Neural cell (in vitro differentiated cells): ENCODE measurements around the gene DCAF5.

DNA sequence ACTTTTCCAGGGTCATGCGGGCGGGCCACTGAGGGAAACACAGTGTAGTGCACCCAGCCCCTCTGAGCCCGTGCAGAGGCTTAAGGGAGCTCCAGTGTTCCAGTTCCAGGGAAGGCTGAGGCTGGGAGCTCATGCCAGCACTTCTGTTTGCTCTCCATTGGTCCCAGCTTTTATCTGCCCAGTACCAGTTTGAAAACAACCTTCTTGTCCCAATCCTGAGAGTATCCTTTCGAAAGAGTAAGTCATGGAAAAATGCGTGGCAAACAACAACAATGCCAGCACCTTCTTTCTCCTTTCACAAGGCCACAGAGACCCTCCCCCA is 185.8 kb downstream of the ZFP36L1 start:
- RAMPAGE, long total RNA: no peak

DNA sequence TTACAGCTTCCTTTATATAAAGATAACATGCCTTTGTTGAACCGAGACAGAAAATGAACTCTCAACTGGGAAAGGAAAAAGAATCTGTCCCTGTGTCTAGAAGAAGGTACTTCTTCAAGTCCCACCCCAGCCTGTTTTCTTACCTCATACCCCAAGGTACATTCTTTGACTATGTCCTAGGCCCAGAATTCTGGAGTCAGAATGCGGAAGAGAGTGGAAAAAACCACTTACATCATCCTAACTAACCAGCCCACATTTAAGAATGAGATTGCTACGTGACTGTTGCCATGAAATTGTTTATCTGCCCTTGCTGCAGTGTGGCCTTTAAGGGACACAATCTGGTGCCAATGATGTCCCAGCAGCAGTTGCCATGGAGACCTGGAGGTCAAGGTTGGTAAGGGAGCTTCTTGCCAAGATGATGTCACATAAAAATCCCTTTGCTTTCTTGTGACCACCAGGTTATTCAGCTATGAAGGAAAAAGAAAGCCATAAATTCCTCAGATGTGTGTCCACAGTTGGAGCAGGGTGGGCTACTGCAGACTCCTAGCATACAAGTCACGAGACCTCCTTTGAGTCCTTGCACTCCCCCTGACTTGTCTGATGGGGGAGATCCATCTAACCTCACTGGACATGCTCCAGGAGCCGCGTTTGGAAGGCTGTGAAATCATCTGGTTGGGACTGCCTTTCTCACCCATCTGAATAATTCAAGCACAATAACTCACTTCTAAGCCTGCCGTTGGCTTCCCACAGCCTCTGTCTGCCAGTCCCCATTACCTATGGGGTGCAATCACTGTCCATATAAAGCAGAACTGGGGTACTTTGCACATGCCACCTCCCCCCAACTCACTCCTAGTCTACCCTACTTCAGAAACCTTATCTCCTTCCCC is 165.7 kb downstream of the ZFP36L1 start:
- RAMPAGE, long total RNA: no peak

DNA sequence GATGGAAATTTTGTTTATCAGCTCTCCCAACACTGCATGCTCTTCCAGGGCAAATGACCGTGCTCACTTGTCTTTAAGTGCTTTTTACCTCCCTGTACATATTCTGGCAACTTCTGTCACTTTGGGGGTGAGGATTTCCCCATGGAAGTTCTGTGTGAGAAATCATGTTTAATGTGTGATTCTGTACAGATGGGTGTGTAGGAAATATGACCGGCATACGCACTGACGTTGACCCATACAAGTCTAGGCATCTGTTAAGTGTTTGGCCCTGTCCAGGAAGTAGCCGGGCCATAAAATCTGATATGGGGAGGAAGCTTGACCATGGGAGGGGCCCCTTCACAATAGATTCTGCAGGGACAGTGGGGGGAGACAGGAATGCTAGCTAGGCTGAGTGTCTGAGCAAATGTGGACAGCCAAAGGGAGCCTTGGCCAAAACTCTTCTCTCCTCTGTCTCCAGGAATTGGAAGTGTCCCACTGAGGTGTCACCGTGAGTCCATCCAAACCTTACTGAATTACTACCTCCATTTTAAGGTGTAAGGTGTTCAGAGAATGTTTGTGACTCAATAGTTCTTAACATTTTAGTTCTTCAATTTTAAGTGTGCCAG is 65.1 kb downstream of the ZFP36L1 start:
- RAMPAGE, long total RNA: no peak

GRCh38 chr14:68784293-68784953 is 8.4 kb downstream of the ZFP36L1 start:
- RAMPAGE, long total RNA: no peak

- RAMPAGE, long total RNA: no peak
Observed at GRCh38 chr14:68795586-68796646, 3.0 kb upstream of the ZFP36L1 start.

- RAMPAGE, long total RNA: no peak
Observed at GRCh38 chr14:68821429-68821768, 28.5 kb upstream of the ZFP36L1 start.

GRCh38 chr14:68825702-68826312 is 32.9 kb upstream of the ZFP36L1 start:
- RAMPAGE, long total RNA: no peak

DNA sequence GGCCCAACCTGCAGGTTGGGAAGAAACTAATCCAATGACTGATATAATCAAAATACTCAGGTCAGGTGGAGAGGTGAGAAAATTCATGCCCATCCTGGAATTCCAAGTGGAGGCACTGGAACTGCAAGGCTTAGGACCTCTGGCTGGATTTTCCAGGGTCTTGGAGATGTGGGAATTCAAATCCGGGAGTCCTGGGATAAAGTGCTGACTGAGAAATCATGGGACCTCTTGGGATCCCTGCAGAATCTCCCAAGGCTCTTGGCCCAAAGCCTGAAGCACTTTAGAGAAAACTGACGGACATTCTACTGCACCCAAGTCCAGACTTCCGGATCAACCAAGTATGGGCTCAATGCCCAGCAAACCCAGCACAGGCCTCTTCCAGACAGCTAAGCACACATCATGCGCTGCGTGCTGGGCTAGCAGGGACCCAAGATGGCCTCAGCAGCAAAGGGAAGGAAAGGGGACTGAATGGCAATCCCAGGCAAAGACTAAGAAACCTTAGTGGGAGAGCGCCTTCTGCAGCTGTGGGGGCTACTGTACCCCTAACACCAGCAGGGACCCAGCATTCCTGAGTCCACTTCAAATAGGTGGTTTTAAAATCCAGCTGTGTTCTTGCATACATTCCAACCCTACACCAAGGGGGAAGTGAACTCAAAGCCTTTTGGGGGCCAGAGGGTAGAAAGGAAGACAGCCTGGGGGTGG is 84.9 kb downstream of the ACTN1 start:
- RAMPAGE, long total RNA: no peak

GRCh38 chr14:68962870-68963617 is 16.1 kb downstream of the ACTN1 start:
- RAMPAGE, long total RNA: no peak

DNA sequence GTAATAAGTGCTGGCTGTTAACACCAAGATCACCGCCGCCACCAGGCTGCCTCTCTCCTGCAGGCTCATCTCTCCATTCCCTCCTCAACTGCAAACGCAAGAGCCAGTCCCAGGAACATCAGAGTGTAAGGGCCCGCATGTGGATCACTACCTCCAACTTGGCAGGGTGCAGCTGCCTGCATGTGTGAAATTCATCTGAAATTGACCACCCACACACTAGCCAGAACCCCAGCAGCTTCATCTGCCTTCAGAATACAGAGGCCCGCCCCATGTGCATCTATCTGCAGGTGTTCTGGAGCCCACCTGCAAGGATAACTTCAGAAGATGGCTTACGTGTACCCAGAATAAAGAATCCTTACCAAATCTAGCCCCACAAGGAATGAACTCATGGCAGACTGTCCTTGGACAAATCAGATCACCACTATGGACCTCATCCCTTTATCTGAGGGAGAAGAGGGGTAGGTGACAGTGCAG is 14.3 kb downstream of the ACTN1 start:
- RAMPAGE, long total RNA: no peak

DNA sequence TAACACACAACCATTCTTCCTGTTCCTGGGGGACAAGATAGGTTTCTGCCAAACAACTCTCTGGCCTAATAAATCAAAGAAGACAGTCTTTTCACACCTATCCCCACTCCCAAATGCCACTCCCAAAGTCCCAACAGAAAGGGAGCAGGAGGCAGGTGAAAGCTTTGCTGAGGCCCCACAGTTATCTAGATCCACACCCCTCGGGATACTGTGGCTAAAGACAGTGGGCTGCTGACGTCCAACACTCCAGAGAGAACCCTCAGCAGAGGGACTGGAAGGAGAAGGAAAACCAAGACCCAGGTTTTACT is 12.7 kb downstream of the ACTN1 start:
- RAMPAGE, long total RNA: no peak

DNA sequence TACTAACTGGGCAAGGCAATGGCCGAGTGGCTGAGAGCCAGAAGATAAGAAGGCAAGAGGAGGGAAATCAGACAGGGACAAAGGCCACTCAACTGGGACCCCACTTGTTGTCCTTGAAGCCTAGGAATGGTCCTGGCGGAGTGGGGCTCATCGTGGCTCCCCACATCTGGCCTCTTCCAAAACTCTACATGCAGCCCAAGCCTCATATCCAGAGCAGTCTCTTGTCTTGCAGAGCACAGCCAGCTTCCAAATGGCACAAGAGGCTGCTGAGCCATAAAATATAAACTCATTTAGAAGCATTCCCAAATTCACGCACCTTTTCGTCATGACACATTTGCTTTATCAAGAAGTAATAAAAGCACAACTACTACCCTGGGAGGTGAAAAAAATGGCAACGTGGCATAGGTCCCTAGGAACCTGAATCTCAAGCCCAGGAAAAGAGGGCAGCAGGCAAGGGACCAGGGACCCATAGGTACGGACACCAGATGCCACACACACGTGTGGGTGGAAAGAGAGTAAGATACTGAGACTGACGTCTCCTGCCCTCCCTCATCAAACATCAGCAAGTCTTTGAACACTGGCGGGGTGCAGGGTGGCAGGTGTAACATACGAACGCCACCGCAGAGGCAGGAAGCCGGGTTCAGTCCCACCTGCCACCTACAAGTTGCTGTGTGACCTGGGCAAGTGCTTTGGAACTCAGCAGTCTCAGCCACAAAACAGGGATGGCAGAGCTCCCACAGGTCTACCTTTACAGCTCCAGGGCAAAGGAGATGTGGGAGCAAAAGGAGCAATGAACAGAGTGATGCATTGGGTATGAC is 11.2 kb downstream of the ACTN1 start:
- RAMPAGE, long total RNA: no peak

- RAMPAGE, long total RNA: no peak
Observed at GRCh38 chr14:68969242-68969785, 9.8 kb downstream of the ACTN1 start.

- RAMPAGE, long total RNA: no peak
Observed at GRCh38 chr14:68978466-68978974, 582 bp downstream of the ACTN1 start.

DNA sequence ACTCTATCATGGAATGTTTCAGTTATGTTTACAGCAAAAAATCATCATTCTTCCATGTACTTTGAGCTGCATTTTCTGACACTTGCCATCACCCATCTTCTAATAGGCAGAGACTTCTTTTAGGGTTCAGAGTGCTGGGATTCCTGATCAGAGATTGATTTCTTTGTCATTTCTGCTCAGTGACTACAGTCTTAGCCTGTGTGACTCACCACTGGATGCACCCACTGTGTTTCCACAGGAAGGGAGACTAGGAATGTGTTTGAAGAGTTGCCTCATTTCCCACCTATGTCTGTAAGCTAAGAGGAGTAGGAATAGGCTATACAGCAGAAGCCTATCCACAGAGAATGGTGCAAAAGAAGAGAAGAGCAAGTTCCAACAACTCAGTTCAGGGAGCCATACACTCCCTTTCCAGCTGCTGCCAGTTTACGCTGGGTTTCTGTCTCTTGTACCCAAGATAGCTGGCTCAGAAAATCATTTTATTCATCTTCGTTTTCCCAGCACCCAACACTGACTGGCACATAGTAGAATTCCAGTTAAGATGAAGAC is 60.2 kb upstream of the ACTN1 start:
- RAMPAGE, long total RNA: no peak

DNA sequence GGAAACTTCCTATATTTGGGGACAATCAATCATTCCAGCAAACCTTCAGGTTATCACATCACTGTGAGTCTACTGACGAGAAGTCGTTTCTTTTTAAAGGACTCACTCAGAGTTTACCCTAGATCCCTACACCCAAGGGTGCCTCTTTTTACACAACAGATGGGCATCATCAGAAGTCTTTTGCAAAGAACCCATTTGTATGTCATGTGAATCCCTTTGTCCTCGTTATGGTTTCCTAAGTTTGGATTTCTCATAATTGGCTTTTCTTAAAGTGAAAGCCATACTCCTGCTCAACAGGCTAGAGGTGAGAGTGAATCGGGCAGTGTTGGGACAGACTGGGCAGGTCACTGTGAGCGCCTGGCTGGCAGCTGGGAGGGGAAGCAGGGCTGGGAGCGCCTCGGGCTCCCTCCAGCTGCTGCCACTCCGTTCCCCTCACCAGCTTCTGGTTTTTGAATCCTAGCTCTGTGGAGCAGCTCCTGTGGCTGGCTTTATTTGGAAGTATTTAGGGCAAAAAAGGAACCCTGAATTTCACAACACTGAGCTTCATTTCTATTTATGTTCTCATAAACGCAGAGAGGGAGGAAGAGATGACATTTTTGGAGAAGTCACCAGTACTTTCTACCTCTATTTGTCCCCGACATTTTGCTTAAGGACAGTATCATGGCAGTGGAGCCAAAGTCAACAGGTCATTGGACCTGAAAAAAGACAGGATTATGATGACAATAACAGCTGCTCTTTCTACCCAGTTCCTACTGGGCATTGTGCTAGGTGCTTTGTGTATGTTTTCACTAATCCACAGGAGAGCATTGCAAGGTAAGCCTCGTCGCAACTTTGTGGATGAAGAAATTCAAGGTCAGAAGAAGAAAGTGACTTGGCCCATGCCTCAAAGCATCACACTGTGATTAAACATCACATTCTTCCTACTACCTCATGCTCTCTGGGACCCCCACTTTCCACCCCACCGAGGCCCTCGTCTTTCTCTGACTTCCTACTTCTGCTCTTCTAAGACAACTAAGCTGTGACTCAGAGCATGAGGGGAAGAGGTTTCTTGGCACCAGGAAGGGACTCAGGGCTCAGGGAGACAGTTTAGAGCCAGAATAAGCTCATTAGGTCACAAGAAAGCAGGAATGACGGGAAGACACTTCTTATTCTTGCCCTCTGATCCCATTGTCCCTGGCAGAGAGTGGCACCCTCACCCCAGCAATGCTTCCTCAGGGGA is 64.0 kb upstream of the ACTN1 start:
- RAMPAGE, long total RNA: no peak

GRCh38 chr14:69088511-69089002 is 64.4 kb downstream of the DCAF5 start:
- RAMPAGE, long total RNA: no peak

DNA sequence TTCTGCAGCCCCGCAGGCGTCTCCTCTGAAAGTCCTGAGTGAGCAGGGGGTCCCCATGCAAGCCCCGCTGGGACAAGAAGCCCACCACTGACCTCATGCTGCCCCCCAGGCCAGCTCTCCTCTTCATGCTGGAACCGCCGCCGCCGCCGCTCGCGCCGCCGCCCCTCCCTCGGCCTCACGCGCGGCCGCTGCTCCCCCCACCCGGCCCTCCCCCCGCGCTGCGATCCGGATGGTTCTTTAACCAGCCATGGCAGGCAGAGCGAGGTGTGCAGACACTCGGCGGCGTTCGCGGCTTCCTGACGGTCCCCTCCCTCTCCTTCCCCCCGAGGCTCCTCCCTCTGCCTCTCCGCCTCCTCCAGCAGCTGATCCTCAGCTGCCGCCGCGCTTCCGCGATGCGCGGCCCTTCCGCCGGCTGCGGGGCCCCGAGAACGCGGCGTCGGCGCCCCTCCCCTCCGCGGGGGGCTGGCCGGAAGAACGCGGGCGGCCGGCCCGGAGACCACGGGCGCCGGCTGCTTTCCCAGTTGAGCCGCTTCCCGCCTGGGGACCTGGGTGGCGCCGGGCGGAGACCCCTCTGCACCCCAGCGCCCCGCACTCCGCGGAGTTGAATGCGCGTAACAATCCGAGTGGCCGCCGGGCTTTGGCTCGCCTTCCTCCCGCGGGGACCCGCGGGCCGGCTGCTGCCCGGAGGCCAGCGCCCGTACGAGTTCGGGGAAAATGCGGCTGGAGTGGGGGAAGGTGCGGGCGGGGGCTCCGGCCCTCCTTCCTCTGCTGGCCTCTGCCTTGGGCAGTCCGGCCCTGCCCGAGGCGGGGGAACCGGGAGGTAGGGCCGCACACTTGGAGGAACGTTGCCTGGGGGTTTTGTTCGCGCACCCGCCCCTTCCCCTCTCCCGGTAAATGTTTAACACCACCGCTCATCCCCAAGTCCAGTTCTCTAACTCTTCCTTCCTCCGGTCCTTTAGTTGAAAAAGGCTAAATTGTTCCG is at the start of gene DCAF5:
TSS of gene DCAF5 (minus strand) at position 268 of the 982 bp plus-strand sequence.
- RAMPAGE, long total RNA: no peak

DNA sequence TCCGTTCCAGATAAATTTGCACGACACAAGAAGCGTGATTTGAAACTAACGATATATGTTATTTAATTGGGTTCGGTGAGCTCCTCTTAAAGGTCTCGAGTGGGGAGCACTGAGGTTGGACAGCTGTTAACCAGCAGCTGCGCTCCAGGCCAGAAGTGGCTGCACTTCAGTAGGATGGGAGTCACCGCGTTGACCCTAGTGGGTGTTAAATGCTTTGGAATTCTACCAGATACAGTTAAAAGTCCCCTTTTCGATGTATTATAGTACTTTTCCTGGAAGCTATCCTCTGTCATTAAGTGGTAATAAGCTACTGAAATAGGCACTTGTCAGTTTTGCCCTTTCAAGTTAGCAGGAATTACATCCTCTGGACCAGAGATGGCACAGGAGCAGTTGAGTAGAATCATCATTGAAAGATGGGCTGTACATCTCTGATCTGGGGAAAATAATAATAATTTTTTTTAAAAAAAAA is 1.1 kb upstream of the DCAF5 start:
- RAMPAGE, long total RNA: no peak

- RAMPAGE, long total RNA: no peak
Observed at GRCh38 chr14:69571928-69572717, 2.5 kb downstream of the CCDC177 start.